Right atrium auricular region (tissue), 2 donors: Measurements from ENCODE around the gene MYLK.

- PRO-cap: no peak
- RAMPAGE, long total RNA, 2 experiments: no peak in any of the 2 experiments
Observed at GRCh38 chr3:122740517-122740899, 53.1 kb downstream of the HSPBAP1 start.

GRCh38 chr3:122782796-122783093 is 10.9 kb downstream of the HSPBAP1 start:
- PRO-cap: no peak
- RAMPAGE, long total RNA, 2 experiments: no peak in any of the 2 experiments

GRCh38 chr3:122799924-122800916 is 5.4 kb downstream of the SLC49A4 start:
- PRO-cap: no peak
- RAMPAGE, long total RNA, 2 experiments: no peak in any of the 2 experiments

DNA sequence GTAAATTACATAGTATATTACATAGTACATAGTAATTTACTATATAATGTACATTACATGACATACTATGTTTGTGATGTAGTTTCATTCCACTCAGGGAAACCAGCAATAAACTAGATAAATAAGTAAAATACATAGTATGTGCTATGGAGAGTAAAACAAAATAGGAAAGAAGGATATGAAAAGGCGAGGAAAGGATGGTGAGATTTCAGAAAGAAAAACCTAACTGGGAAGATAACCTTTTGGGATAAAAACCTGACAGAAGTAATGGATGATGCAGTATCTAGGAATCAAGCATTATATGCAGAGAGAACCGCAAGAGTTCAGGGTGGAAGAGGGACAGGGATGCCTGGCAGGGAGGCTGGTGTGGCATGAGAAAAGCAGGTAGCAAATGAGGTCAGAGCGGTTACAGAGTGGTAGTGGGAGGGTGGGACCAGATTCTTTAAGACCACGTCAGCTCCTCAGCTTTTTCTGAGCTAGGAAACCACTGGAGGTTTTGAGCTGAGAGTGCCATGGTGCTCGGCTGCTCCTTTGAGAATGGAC is 13.4 kb downstream of the SLC49A4 start:
- PRO-cap: no peak
- RAMPAGE, long total RNA, 2 experiments: no peak in any of the 2 experiments

DNA sequence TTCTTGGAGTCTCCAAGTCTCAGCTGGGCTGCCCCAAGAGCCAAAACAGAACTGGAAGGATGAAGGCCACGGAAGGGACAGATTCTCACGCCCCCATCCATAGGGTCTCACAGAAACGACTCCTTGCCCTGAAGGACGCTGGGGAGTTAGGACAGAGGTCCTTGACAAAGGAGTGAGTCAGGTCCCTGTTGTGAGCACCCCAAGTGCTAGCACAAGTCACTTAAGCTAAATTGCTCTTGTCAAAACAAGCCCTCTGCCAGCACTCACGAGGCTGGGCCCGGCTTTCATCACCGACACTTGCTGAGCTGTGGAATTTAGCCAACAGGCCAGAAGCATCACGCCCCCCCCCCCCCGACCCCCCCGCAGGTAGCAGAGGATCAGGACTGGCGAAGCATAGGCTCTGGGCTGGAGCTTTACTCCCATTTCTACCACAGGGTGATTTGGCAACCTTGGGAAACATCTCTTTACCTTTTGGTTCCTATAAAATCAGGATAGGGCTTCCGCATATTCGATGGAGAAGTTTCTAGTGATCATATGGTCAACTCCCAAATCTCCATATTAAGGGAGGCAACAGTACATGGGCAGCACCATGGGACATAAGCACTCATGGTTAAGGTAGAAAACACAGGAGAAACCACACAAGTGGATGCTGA is 75.3 kb downstream of the ADCY5 start:
- PRO-cap: bidirectional peak, plus-strand start at position 365 of the sequence, minus-strand start at position 196 of the sequence
- RAMPAGE, long total RNA, 2 experiments: no peak in any of the 2 experiments

GRCh38 chr3:123383036-123383956 is 65.6 kb downstream of the ADCY5 start:
- PRO-cap: bidirectional peak, plus-strand start at chr3:123383274, minus-strand start at chr3:123383114; bidirectional peak, plus-strand start at chr3:123383657, minus-strand start at chr3:123383359
- RAMPAGE, long total RNA, 2 experiments: no peak in any of the 2 experiments

GRCh38 chr3:123425018-123425806 is 23.7 kb downstream of the ADCY5 start:
- PRO-cap: no peak
- RAMPAGE, long total RNA, 2 experiments: no peak in any of the 2 experiments

GRCh38 chr3:123431962-123432407 is 16.9 kb downstream of the ADCY5 start:
- PRO-cap: no peak
- RAMPAGE, long total RNA, 2 experiments: no peak in any of the 2 experiments

- PRO-cap: no peak
- RAMPAGE, long total RNA, 2 experiments: no peak in any of the 2 experiments
Observed at GRCh38 chr3:123626959-123627389, 42.1 kb upstream of the HACD2 start.

- PRO-cap: no peak
- RAMPAGE, long total RNA, 2 experiments: no peak in any of the 2 experiments
Observed at GRCh38 chr3:123628109-123628704, 43.4 kb upstream of the HACD2 start.

GRCh38 chr3:123657092-123657373 is 72.2 kb upstream of the HACD2 start:
- PRO-cap: no peak
- RAMPAGE, long total RNA, 2 experiments: no peak in any of the 2 experiments

- PRO-cap: unidirectional peak, plus-strand start at chr3:123659865
- RAMPAGE, long total RNA, 2 experiments: no peak in any of the 2 experiments
Observed at GRCh38 chr3:123659616-123660159, 74.8 kb upstream of the HACD2 start.

- PRO-cap: no peak
- RAMPAGE, long total RNA, 2 experiments: no peak in any of the 2 experiments
Observed at GRCh38 chr3:123754971-123755422, 129.1 kb downstream of the MYLK start.

- PRO-cap: no peak
- RAMPAGE, long total RNA, 2 experiments: no peak in any of the 2 experiments
Observed at GRCh38 chr3:123883406-123884931, at the start of gene MYLK. Gene MYLK (minus strand): TSS chr3:123884332.

DNA sequence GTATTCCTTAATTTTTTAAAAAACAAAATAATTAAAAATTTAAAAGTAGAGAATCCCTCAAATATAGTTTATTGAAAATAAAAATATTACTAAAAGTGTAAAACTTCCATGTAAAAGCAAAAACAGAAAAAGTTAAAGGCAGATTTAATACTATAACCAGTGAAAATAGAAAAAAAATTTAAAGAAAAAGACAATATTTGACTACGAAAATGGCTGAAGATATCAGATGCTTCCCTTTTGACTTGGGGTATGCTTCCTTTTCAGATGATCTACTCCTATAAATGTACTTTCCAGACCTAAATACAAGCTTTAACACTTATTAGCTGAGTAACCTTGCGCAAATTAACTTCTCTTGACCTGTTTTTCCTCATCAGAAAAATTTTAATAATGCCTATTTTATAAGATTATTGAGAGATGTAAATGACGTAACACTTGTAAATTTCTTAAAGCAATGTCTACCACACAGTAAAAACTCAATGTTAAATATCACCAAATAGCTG is 10.2 kb downstream of the CCDC14 start:
- PRO-cap: no peak
- RAMPAGE, long total RNA, 2 experiments: no peak in any of the 2 experiments

- PRO-cap: no peak
- RAMPAGE, long total RNA, 2 experiments: no peak in any of the 2 experiments
Observed at GRCh38 chr3:124094277-124094943, 61.2 kb downstream of the KALRN start.

- PRO-cap: no peak
- RAMPAGE, long total RNA, 2 experiments: no peak in any of the 2 experiments
Observed at GRCh38 chr3:124748067-124749362, 18.3 kb downstream of the UMPS start.

DNA sequence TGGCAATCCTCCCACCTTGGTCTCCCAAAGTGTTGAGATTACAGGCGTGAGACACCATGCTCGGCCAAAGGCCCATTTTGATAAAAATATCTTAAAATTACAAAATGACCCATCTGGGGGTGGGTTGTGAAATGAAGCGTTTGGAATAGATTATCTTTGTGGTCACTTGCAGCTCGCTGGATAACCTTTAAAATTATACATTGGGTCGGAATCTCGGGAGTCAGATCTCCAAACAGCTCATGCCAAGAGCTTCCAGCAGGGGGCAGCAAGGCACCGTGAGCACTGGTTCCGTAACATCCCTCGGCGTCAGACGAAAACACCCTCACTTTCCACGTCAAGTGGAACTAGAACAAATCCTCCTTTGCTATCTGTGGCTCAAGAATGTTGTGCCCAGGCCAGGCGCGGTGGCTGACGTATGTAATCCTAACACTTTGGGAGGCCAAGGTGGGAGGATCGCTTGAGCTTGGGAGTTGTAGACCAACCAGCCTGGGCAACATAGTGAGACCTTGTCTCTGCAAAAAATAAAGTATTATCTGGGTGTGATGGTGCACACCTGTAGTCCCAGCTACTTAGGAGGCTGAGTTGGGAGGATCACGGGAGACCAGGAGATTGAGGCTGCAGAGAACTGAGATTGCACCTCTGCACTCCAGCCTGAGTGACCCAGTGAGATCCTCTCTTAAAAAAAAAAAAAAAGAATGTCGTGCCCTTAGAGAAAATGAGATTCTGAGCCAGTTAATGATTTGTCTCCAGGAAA is 31.1 kb downstream of the UMPS start:
- PRO-cap: bidirectional peak, plus-strand start at position 469 of the sequence, minus-strand start at position 351 of the sequence
- RAMPAGE, long total RNA, 2 experiments: no peak in any of the 2 experiments

- PRO-cap: unidirectional peak, plus-strand start at chr3:124835202; unidirectional peak, plus-strand start at chr3:124835221
- RAMPAGE, long total RNA, 2 experiments: no peak in any of the 2 experiments
Observed at GRCh38 chr3:124834513-124835721, 52.2 kb downstream of the ITGB5 start.

DNA sequence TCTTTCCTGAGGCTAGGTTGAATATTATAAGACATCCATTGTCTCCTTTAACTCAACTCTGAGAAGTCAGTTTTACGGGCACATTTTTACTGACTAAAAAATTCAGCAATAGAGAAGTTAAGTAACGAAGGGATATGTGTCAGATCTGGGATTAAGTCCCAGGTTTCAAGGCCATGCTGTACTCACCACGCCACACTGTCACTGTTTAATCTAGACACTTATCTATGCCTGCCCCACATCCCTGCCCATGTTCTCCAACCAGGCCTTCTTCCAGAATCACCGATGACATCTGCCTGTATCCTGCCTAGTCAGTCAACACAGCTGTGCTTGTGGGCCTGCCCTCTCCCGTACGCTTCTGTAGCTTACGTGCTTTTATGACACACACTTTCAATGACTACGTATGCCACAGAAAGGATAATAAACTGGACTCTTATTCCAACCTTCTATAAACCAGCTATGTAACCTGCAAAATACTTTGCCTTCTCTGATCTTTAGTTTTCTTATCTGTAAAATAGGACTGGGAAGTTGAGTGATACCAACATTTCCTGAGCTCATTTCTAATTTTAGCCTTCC is 17.2 kb upstream of the MUC13 start:
- PRO-cap: no peak
- RAMPAGE, long total RNA, 2 experiments: no peak in any of the 2 experiments